Iris pigment epithelial cell (primary cell): ENCODE results near the genes PRDM11 and SYT13.

GRCh38 chr11:43421761-43422366, 63.1 kb downstream of the TTC17 start:
- RRBS = no CpG with 5 or more reads among the region's 4 CpGs

GRCh38 chr11:43794341-43794817, 86.3 kb upstream of the ALKBH3 start:
- RRBS = no CpG with 5 or more reads among the region's 4 CpGs

- RRBS = no CpG with 5 or more reads among the region's 7 CpGs
Measured at GRCh38 chr11:43919690-43920204, 22.7 kb upstream of the C11orf96 start.

DNA sequence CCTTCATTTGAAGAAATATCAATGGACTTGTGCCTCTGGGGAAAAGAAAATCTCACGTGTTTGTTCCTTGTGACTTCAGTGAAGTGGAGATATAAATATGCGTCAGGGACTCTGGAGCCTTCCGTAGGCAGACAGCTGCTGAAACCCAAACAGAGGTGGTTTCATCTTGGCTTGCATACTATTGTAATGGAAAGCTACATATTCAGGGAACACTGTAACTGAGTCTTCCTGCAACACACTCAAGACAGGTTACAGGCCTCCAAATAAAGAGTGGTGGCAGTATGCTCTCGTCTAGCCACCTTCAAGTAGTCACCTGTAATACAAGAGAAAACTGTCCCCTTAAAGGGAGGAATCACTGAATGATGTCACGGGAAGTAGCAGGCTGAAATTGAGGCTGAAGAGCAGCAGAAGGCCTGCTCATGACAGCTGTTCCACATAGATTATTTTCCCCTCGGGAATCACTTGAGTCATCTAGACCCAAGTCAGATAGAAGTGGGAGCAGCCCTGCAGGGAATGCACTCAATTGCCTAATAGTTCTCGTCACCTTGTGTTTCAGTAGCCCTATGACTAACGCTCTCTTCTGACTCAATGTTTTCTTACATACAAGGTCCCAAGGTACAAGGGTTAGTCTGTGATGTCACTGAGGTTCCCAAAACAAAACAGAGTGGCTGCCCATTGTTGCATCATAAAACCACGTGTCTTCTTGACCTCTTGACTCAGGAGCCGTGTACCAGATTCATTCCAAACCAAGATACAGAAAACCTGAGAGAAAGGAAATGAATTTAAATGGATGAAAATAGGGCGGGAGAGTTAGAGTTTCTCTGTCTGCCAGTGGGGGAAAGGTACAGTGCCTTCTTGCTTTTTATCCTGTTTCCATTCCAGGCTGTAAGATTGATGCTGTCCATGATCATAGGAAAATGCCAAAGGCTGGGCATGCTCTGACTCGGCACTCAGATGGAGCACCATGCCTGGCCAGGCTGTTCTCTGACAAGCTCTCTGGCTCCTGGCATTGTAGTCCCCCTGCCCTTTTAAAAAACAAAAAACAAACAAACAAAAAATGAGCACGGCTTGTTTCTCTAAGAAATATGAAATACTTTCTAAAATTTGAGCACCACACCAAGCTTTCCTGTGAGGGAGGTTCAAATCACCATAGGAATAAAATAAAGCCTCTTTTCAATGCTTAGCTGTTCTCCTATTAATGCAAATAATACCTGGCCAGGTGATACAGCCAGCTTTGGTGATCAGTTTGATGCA, 21.7 kb upstream of the C11orf96 start:
- RRBS = no CpG with 5 or more reads among the region's 13 CpGs

- RRBS = no CpG with 5 or more reads among the region's 14 CpGs
Measured at GRCh38 chr11:43922988-43924195, 19.0 kb upstream of the C11orf96 start.

DNA sequence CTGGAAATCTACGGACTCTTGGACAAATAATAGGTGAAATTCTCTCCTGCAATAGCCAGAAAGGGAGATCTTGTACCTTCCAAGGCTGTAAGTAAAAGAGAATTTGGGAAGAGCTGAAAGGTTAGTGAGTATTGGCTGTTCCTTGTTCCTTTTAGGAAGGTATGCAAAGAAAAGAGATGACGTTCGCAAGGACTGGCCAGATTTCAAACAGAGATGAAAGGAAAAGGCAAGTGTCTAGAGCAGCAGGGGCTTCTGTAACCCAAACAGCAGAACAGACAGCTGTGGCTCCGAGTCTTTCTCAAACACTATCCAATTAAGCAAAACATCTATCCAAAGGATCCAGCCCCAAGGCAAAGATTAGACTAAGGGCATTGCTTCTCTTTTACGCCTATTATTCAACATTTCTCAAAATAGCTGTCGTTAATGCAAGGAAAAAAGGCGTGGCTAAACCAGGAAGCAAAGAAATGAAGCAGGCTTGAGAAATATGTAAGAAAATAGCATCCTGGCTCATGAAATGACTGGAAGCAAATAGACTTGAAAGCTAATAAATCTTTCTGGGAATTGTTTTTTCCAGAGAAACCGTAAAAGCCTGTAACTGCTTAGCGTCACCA, 19.9 kb downstream of the C11orf96 start:
- RRBS = no CpG with 5 or more reads among the region's 9 CpGs

DNA sequence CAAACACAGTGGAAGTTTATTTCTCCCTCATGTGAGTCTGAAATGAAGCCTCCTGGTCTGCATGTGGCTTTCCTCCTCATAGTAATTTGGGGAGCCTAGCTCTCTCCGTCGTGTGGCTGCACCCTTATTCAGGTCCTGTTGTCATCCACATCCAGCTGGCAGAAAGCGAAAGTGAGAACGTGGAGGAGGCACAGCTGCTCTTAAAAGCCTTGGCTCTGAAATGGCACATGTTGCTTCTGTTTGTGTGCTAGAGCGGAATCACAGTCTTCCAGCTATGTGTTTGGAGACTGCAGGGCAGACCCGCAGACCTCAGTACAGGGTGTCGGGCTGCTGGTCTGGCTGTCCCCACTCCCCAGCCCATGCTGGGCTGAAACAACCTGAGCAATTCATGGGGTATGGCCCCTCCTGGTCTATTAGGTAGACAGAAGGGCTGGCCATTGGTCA, 50.4 kb downstream of the C11orf96 start:
- RRBS = no CpG with 5 or more reads among the region's 7 CpGs

DNA sequence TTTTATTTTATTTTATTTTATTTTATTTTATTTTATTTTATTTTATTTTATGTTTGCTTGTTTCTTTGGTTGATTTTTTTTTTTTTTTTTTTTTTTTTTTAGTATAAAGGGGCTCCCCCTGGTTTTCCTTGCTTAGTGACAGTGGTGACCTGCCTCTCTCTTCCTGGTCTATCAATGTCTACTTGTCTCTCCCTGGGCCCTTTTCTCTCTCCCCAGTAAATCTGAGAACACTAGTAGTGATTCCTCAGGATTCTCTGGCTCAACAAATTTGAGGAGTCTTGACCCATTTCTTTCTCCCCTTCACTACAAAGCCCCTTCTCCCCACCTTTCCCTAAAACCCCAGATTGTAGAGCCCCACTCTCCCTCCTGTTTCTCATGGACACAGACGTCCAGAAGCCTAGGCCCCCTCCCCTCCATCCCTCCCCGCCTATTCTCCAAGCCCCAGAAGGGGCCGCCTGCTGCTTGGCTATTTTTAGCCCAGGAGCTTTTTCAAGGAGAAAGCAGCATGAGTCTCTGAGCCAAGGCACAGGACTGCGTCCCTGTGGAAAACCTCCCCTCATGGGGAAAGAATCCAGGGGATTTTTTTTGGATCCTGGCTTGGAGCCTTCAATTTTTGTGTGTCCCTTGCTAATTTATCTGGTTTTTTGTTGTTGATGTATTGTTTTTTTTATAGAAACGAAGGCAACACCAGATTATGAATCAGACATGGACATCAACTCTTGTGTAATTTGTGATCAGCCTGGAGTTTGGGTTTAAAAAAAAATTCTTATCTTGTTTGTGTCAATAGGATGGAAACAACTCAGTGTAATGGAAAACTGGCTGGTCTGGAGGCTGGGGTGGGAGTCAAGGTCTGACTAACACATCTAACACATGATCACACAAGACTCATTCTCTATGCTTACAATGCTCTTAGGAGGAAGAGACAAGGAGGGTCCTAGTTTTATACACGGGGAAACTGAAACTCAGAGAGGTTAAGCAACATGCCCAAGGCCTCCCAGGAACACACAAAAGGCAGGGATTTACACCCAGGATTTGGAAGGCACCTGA, 17.5 kb upstream of the ACCSL start:
- RRBS = no CpG with 5 or more reads among the region's 6 CpGs

- RRBS = no CpG with 5 or more reads among the region's 7 CpGs
Measured at GRCh38 chr11:44530631-44531145, 34.8 kb upstream of the CD82 start.

DNA sequence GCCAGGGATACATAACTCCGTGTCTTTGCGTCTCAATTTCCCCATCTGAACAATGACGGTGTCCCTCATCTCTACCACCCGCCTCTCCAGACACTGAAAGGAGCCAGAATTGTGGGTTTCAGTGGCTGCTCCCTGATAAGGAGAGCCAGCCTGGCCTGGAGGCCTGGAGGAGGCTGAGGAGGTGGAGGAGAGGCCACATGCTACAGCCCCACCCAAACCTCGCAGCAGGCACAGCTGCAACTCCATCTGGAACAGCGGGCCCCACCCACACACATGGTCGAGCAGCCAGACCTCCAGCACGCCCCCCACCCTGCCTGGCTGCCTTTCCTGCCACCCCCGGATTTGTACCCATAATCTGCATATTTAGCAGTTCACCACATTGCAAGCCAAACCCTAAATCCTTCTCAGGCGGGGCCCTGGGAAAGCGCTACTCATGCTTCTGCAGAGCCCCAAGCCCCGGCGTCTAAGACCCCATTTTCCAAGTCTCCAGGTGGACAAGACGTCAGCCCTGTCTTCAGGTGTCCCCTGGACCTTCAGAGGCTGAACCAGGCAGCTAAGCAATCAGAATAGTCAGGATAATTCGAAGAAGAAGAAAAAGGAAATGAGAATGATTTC, 34.2 kb upstream of the CD82 start:
- RRBS = 68% methylated on average over 2 of the region's 15 CpGs

DNA sequence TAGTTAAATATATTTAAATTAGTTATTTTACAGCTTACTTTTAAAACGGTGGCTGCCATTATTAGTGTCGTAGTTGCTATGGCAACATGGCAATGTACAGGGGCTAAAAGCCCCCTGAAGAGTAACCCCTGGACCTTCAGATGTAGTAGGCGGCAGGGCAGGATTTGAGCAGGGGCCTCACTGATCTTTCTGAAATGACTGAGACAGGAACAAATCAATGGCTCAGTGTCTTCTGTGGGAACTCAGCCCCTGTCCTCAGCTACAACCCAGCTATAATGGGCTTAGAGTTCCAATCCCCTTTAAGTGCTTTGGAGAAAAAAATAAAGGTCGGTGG, 6.3 kb upstream of the CD82 start:
- RRBS = no CpG with 5 or more reads among the region's 4 CpGs

DNA sequence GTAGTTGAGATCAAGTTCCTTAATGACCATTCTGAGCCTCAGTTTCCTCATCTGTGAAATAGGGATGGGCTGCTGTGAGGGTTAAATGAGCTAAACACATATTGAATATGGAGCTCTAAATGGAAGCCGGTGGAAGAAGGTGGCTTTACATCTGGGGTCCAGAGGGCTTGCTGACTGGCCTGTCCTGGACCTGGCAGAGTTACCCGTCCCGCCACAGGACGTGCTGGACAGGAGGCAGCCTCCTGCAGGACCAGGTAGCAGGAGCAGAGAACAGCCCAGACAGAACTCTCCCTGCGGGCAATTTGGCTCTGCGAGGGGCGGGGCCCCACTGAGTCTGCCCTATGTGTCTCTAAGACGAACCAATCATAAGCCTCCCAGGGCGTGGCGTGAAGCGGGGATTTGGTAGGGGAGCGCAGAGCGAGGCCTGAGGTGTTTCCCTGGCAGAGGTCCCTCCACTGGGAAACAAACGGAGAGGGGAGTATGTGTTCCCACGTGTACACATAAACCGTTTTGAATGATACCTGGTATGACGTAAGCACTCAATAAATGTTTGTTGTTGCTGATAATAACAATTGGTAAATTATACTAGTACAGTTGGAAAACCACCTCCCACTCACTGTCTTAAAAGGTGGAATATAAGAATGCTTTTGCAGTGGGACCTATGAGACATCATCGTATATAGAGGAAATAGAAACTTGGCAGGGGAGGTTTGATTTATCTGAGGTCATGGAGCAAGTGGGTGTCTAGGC, 7.4 kb downstream of the CD82 start:
- RRBS = no CpG with 5 or more reads among the region's 18 CpGs

- RRBS = no CpG with 5 or more reads among the region's 22 CpGs
Measured at GRCh38 chr11:44634144-44635119, 69.0 kb downstream of the CD82 start.

GRCh38 chr11:44954934-44955606, 4.4 kb upstream of the TP53I11 start:
- RRBS = no CpG with 5 or more reads among the region's 4 CpGs

- RRBS = 15% methylated on average over 2 of the region's 3 CpGs
Measured at GRCh38 chr11:45083382-45083927, 63.0 kb upstream of the PRDM11 start.

- RRBS = no CpG with 5 or more reads among the region's 4 CpGs
Measured at GRCh38 chr11:45108360-45108718, 38.1 kb upstream of the PRDM11 start.

DNA sequence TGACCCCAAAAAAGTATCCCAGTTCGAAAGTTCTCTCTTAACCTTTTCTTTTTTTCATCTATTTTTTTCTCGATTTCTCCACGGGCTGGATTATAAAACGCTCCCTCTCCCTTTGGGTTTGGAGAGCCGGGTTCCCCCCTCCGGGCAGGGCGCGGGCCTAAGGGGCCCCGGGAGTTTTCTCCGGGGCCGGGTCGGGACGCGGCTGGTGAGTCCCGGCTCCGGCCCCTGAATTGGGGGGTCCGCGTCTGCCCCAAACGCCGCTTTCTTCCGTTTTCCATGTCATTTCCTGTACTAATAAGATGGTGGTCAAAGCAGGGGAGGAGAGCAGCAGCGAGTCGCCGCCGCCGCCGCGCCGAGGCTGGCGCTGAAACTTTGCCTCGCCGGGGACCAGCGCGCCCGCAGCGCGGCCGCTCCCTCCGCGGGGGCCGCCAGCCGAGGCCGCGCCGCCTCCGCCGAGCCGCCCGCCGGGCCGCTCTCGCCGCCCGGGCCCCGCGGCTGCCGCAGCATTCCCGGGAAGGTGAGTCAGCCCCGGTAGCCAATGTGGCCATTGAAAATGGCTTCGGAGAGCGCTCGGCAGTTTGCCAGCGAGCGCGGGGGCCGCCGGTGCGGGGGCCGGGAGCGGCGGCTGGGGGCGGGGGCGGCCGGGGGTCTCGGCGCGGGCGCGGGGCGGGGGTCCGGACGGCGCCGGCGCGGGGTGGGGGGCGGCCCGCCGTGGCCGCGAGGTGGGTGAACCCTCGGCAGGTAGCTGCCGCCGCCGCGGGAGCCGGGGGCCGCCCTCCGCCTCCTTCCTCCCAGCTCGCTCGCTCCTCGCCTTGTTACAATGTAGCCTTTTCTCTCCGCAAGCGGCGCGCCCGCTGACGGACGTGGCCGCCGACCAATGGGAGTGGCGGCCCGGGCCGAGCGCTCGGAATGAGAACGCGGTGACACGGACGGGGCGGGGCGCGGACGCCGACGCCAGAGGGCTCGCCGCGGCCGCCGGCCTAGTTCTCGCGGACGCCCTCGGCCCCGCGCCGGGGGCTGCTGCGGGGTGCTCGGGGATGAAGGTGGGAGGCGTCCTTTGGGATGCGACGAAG, at the start of gene PRDM11:
PRDM11 (plus strand) TSS at position 279 of the 1,073 bp plus-strand sequence.
- RRBS = under 1% methylated on average over 64 of the region's 143 CpGs

DNA sequence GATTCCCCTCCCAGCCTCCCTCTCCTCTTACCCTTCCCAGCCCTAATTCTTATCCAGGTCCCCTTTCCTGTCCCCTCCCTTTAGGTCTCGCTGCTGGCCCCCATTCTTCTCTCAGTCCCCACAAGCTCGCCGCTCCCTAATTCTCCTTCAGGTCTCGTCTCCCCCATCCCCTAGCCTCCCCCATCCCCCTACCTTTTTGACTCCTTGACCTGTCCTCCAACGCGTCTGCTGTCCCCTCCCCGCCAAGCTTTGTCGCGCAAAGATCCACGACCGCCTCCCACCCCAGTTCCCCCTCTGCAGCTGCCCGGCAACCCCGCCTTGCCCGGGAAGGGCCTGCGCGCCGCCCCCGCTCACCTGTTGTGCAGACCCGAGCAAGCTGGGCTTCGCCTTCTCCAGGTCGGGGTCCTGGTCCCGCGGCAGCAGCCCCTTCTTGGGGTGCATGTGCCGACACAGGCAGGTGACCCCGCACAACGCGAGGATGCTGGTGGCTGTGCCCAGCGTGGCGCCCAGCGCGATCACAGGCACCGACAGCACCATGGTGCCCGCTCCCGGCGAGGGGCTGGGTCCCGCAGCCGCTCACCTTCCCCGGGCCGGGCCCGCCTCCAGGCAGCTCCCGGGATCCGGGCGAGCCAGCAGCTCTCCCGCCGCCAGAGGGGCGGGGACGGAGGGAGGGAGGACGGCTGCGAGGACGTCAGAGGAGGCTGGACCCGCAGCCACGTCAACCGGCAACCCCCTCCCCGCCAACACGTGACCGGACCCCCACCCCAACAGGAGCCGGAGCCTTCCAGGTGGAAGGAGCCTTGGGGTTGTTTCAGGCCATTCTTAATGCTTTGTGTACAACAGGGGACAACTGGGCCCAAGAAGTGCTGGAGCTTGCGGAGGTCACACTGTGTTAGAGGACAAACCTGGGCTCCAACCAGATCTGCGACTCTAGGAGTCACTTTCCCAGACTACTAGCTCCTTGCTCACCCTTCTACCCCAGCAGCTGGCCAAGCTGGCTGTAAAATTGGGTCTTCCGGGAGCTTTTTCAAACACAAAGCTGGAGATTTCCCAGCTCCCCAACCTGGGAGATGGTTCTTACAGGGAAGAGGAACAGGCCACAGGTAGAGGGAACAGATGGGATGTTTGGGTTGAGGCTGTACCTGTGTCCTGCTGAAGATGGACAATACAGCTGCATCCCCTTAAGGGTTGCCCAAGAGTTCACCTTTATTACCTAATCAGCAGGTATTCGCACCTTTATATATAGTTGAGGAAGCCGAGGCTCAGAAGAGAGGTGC, at the start of gene SYT13:
SYT13 (minus strand) TSS at position 671 of the 1,277 bp plus-strand sequence.
- RRBS = 4% methylated on average over 5 of the region's 62 CpGs

- RRBS = 9% methylated on average over 4 of the region's 12 CpGs
Measured at GRCh38 chr11:45745031-45745782, 59.7 kb upstream of the SLC35C1 start.